Subcutaneous preadipocyte (primary cell): ENCODE results near the gene GARIN4.

- CAGE, long polyA plus RNA: no peak
Measured at GRCh38 chr1:212445742-212446286, 13.1 kb downstream of the NENF start.

- CAGE, long polyA plus RNA: no peak
Measured at GRCh38 chr1:212545711-212546493, 62.7 kb upstream of the ATF3 start.

- CAGE, long polyA plus RNA: no peak
Measured at GRCh38 chr1:212610238-212611234, 2.0 kb downstream of the ATF3 start.

DNA sequence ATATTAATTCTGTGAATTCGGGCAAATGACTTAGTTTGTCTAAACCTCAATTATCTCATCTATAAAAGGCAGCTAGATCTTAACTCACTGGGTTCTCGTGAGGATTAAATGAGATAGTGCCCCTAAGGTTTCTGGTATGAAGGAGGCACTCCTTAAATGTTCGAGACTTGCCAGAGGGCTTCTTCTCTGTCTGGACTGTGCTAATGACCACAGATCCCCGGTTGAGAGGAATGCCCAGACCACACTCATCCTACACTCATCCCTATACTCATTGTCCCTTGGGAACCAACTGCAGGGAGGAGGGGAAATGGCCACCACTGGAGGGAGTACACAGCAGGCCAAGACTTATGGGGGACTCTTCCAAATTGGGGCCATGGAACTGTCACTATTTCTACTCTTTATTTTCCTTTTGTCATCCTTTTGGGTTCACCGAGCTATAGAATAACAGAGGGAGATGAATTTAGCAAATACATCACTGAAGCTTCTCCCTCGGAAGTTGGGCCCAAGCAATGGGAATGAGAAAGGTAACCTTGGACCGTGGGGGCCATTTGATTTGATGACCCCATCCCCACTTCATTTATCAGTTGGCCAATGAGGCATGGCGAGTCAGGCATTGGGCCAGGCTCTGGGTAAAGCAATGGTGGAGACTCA is 5.0 kb downstream of the ATF3 start:
- CAGE, long polyA plus RNA: no peak

GRCh38 chr1:212624329-212624905 is at the start of gene GARIN4:
TSS of gene GARIN4 (plus strand) at chr1:212624474.
- CAGE, long polyA plus RNA: no peak

- CAGE, long polyA plus RNA: no peak
Measured at GRCh38 chr1:212728613-212728991, 29.0 kb upstream of the BATF3 start.

GRCh38 chr1:212794407-212795207 is 2.9 kb downstream of the TATDN3 start:
- CAGE, long polyA plus RNA: no peak

- CAGE, long polyA plus RNA: no peak
Measured at GRCh38 chr1:212915183-212916162, 34.9 kb upstream of the VASH2 start.

GRCh38 chr1:213473914-213474541 is 423.0 kb downstream of the RPS6KC1 start:
- CAGE, long polyA plus RNA: no peak

DNA sequence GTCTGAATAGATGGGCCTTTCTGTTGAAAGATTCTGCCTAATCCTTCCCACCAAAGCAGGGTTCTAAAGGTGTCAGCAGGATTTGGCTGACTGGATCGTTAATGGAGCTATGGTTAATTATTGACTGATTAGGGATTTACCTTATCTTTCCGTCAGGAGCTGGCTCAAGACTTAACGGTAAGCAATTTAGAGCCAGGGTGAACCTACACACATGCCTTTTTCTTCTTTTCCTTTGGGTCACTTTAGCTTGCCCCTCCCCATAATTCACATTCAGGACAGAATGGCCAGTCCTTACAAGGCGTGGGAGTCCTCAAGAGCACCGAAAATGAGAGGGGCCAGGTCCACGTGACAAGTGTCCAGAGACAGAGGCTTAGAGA is 10.8 kb upstream of the PROX1 start:
- CAGE, long polyA plus RNA: no peak

DNA sequence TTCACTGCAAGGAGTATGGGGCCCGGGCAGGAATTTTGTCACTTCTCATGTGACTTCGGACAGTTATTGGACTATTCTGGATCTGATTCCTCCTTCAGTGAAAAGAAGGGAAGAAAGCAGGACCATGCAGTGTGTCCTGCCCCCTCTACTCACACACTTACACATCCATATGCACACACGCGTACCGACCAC is 25.9 kb downstream of the PROX1 start:
- CAGE, long polyA plus RNA: no peak

GRCh38 chr1:214362336-214362705 is 81.4 kb downstream of the SMYD2 start:
- CAGE, long polyA plus RNA: no peak

- CAGE, long polyA plus RNA: no peak
Measured at GRCh38 chr1:214439291-214440290, 111.8 kb downstream of the PTPN14 start.

GRCh38 chr1:214549889-214550493 is 1.4 kb downstream of the PTPN14 start:
- CAGE, long polyA plus RNA: no peak

DNA sequence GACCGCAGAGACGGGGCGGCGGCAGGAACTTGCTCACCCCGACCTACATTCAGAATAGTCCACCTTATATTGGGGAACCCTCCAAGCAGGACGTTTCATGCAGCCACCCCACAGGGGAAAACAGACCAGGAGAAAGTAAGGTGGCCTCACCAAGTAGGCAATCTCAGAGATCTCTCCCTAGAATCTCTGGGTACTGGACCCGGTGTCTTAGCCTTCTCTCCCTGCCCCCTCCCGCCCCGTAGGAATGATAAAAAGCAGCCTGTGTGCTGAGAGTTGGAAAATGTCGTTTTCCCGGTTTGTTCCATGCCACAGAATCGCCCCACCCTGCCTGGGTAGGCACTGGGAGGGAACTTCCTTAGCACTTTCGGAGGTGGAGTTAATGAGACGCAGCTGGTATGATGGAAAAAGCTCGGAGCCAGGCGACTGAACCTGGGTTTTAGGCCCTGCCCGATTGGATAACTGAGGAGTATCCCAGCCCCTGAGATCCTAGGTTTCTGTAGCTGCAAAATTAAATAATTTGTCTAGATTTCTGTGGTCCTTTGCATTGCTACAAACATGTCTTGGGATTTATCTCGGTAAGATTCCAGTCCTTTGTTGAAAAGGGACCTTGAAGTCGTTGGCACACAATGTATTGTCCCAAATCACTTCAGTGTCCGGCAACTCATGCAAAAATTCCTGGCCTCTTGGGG is 907 bp upstream of the PTPN14 start:
- CAGE, long polyA plus RNA: no peak

- CAGE, long polyA plus RNA: no peak
Measured at GRCh38 chr1:214573951-214574377, 22.6 kb upstream of the PTPN14 start.

DNA sequence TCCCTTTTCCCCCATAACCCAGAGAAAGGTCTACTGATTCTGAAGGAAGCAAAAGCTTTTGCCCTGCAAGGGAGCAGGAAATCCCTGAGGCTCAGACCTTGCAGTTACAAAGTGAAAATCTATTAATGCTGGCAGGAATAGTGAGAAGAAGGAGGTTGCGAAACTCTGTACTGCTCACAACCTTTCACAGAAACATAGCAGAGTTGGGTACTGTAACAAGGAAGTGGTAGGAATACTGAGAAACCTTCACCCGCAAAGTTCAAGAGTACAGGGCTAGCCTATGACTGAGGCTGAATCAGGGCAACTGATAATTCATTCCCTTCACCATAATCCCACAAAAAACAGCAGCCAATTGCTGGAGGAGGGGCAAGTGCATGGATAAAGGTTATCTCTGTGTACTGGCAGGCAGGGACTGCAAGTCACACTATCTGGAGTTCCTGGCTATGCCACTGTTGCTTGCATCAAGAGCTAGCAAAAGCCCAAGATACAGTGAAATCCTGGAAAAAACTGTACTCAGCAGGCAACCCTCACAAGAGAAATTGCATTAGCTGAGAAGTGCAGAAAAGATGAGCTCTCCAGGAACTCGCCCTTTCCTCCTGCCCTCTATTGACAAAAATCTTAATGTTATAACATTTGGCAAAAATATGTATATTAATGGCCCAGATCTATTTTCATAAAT is 23.8 kb upstream of the KCTD3 start:
- CAGE, long polyA plus RNA: no peak

DNA sequence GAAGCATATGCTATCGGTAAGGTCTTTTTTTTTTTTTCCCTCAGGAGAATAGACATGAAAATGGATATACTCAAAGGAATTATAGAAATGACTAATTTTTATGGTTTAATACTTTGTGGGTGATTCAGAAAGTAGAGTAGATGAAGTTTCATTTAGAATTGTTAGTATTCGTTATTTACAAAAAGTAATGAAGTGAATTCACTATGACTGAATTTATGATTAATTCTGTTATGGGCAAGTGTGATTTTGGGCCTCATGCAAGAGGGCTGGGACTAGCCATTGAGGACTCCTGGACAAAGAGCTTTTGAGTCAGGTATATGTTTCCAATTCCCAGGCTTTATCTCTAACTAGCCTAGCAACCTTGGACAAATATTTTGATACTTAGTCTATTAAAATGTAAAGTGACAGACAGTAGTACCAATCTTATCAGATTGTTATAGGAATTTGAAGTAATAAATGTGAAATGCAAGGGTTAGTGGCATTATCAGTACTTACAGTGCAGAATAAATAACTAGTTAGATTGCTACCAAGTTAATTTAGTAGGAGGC is 3.2 kb downstream of the KCTD3 start:
- CAGE, long polyA plus RNA: no peak

DNA sequence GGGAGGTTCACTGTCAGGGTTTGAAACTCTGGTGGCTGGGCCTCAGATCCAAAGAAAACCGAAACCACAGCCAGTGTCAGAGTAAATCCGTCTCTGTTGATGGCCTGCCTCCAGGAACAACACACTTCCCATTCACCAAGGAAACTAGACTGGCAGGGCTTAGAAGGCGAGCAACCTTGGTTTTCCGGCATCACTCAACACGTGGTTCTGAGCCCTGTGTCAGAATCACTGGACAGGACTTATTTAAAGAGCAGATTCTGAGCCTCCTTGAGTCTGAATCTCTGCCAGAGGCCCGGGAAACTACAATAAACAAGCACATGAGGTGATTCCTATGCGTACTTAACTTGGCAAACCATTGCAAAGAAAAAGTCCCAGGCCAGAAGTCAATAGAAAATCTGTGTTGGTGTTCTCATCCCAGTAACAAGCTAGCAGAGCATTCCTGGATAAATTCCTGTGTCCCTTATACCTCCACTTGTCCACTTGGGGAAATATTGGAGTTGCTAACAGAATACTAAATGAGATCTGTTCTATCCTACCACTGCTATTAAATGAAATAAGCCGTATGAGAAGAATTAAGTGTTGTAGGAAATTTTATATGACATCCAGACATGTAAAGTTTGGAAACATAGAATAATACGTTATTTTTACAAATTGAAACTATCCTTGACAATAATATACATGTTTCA is 70.1 kb downstream of the KCTD3 start:
- CAGE, long polyA plus RNA: no peak

DNA sequence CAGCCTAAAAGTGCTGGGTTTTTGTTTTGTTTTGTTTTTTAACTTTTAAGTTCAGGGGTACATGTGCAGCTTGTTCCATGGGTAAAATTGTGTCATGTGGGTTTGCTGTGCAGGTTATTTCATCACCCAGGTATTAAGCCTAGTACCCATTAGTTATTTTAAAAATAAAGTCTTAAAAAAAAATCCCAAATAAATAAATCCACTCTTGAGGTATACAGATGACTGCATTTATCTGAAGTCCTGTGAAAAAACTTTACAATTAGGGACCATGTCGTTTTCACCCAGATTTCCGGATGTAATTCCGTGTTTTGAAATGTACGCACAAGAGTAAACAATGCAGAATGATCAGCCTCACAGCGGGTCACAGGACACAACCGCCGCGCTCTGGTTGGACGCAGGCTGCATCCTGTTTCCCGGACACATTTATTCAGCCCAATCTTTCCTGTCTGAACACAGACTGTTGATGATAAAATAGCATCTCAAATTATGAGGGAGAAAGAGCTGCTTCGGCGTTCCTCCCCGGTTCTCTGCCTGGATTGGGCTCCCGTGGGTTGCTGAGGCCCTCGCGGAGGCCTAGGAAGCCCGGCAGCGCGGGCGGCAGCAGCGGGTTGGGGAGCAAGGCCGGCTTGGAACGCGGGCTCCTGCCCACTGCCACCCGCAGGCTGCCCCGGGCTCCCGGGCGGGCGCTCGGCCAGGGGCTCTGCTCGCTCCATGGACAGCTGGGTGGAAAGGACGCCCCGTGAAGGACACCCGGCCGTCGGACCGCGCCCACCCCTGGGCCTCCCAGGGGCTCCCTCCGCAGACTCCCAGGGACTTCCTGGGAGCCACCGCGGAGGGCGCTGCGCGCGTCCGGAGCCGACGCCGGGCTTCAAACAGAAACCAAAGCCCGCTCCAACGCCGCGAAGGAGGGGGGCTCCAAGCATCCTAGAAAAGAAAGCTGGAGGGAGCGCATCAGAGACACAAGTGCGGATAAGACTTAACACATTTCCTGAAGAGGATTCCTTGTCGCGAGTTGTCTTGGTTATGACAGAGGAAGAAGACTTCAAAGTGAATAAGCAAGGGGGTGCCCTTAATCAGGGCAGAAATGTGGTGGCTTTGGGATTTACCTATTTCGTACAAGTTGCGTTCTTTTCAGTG is 122.4 kb downstream of the ESRRG start:
- CAGE, long polyA plus RNA: no peak